Neural crest cell (in vitro differentiated cells): ENCODE measurements around a stretch of chr5.

- PRO-cap: no peak
These were observed 412.5 kb downstream of the ICE1 start for GRCh38 chr5:5834947-5835429.

DNA sequence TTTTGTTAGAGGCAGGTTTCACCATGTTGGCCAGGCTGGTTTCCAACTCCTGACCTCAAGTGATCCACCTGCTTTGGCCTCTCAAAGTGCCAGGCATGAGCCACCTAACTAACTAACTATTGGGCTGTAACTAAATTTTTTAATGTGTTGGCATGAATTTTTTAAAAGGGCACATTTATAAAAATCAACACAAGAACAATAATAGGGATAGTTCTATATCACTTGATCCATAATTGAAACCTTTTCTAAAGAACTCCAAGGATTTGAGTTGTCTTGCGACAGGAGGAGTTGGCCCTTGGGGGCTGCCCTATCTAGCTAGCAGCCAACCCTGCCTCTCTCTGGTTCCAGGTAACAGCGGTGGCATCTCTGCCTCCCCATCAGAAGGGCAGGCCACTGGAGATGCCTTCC lies 393.2 kb downstream of the MED10 start:
- PRO-cap: no peak

DNA sequence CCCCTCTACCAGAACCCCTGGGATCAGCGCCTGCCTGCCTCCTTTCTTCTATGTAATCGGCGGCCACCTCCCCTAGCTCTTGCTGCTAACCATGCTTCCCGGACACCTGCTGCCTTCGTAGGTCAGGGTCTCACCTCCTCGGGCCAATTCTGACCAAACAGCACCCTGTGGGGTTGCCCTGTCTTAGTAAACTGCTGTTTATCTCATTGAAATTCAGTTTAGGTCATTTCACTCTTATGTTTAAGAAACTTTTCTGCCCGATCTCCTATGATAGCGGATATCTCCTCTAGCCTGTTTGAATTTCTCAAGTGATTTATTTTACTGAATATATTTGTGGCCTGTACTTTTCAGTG lies 508 bp upstream of the MED10 start:
- PRO-cap: no peak

GRCh38 chr5:6430297-6430796 lies 18.3 kb upstream of the UBE2QL1 start:
- PRO-cap: no peak

- PRO-cap: no peak
These were observed 4.0 kb downstream of the UBE2QL1 start for GRCh38 chr5:6452642-6453081.

DNA sequence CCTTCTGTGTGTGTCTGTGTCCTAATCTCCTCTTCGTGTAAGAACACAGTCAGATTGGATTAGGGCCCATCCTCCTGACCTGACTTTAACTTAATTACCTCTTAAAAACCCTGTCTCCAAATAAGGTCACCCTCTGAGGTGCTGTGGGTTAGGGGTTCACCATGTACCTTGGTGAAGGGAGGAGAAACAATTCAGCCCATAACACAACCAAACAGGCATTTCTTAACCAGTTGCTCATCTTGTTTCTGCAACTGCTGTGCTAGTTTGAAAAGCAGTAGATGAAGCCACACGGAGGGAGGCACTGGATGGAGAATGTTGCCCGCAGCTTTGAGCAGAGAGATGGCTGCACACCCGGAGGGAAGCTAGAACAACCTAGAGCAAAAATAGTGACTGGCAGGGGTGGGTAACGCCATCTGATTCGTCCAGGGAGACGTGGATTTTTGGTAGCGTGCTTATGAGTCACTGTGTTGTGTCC lies 5.7 kb downstream of the UBE2QL1 start:
- PRO-cap: no peak

- PRO-cap: no peak
These were observed 6.1 kb downstream of the UBE2QL1 start for GRCh38 chr5:6454889-6455088.

- PRO-cap: no peak
These were observed 36.4 kb downstream of the NSUN2 start for GRCh38 chr5:6596241-6596961.

- PRO-cap: bidirectional peak, plus-strand start at chr5:6712299, minus-strand start at chr5:6712301; bidirectional peak, plus-strand start at chr5:6712382, minus-strand start at chr5:6712378; bidirectional peak, plus-strand start at chr5:6712475, minus-strand start at chr5:6712523
These were observed 1.0 kb upstream of the TENT4A start for GRCh38 chr5:6711936-6712830.

GRCh38 chr5:6712831-6713122 lies 455 bp upstream of the TENT4A start:
- PRO-cap: bidirectional peak, plus-strand start at chr5:6713075, minus-strand start at chr5:6712868

DNA sequence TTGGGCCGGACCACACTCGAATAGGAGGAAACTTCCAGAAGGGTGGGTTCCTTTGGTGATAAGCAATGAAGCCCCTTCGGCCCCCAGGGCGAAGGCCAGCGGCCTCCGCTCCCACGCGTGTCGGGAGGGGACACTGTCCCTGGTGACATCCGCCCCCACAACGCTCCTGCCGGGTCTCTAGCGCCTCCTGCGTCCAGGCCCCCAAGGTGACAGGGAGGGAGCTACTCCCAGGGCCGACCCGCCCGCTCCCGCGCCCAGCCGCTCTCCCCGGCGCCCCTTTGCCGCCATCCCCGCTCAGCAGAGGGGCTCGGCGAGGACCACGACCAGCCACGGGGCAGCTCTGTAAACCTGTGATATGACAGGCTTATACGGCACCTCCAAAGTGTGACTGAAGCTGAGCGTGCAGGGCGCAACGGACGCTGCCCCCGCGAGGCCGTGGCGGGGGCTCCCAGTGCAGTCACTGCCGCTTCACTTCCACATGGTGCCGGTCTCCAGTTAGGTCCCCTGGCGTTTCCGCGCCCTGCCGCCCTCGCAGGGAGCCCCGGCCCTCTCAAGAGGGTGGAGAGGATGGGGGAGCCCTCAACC lies 1.0 kb upstream of the ADCY2 start:
- PRO-cap: no peak

DNA sequence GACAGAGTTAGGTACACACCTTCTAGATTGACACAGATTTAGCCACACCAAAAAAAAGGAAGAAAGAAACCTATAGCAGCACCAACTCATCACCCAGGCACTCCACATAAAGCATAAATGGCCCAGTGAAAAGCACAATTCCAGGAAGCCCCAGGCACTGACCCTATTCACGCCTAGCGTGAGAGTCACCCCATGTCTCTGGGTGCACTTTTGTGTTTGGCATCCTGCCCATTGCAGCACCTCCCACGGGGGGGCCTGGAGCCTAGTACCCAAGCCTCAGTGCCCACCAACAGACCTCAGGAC lies 187.8 kb downstream of the CFAP90 start:
- PRO-cap: no peak

GRCh38 chr5:7869415-7870104 lies 612 bp downstream of the MTRR start:
- PRO-cap: unidirectional peak, minus-strand start at chr5:7869633

GRCh38 chr5:8784128-8784623 lies 761.7 kb downstream of the SEMA5A start:
- PRO-cap: no peak

DNA sequence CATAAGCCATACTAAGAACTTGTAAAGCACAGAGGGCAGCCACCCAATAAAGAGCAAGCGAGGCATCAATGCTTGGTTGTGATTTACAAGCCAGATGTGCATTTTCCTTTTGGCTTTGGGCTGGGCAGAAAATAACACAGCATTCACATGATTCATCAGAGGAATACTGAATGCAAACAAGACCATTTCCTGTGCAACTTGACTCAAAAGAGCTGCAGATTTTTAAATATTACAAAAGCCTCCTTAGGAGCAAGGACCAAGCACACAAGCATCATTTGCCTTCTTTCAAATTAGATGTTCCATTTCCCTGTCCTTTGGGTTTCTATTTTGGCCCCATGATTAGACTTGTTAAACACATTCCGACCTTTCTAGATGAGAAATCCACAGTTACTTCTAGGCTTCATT lies 207.9 kb downstream of the SEMA5A start:
- PRO-cap: no peak

- PRO-cap: no peak
These were observed 90.6 kb upstream of the TAS2R1 start for GRCh38 chr5:9720731-9721214.

DNA sequence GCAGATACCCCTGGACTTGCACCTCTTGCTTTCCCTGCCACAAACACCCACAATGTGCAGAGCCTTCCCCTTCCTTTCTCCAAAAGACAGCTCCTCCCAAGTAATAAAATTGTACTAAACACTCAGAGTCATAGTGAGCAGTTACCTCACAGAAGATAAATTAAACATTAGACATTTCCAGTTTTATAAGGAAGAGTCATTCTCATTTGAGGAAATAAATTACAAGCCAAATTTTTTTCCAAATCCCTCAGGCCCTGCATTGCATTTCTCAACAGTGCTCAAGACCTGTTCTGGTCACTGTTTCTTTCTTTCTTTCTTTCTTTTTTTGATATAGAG lies 131.5 kb downstream of the ATPSCKMT start:
- PRO-cap: no peak

DNA sequence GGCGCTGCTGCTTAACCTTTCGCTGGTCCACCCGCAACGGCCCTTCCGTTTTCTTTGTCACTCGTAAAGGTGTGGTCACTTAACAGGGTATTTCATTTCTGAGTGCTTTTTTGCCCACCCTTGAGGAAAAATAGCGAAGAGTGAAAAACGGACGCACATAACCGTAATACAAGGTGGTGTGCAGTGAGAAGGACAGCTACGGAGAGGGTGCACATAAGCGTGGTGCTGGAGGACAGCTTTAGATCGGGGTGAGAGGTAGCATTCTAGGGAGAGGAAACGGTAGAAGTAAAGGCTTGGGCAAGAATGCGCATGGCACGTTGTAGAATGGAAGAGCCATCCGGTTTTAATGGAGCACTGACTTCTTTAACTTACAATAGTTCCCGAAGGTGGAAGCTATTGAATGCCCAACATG lies 751 bp downstream of the CCT5 start:
- PRO-cap: bidirectional peak, plus-strand start at position 194 of the sequence, minus-strand start outside the sequence

GRCh38 chr5:10316027-10316577 lies 8.4 kb upstream of the CMBL start:
- PRO-cap: no peak

GRCh38 chr5:10319195-10319746 lies 11.6 kb upstream of the CMBL start:
- PRO-cap: no peak